UCH-1 (cell line): ENCODE data around the gene MROH9.

- RRBS, result no CpG with 5 or more reads among the region's 8 CpGs
These were observed 3.5 kb downstream of the PRRX1 start for GRCh38 chr1:170667480-170667871.

DNA sequence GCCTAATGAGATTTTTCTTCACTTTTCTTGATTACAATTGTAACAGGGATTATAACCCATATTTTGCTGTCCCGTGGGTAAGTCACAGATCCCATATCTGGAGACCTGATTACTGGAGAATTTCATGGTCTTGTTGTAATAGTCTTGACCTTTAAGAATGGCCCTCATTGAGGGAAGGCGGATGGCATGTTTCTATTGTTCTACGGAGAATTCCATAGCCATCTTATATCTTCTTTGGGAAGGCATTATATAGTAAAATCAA is 61.9 kb downstream of the PRRX1 start:
- RRBS, result no CpG with 5 or more reads among the region's 3 CpGs

GRCh38 chr1:170735618-170736128 is 71.7 kb downstream of the PRRX1 start:
- RRBS, result no CpG with 5 or more reads among the region's 2 CpGs

- RRBS, result no CpG with 5 or more reads among the region's 3 CpGs
These were observed at the start of gene MROH9 for GRCh38 chr1:170935199-170935730. TSS of gene MROH9 (plus strand) at chr1:170935534.

DNA sequence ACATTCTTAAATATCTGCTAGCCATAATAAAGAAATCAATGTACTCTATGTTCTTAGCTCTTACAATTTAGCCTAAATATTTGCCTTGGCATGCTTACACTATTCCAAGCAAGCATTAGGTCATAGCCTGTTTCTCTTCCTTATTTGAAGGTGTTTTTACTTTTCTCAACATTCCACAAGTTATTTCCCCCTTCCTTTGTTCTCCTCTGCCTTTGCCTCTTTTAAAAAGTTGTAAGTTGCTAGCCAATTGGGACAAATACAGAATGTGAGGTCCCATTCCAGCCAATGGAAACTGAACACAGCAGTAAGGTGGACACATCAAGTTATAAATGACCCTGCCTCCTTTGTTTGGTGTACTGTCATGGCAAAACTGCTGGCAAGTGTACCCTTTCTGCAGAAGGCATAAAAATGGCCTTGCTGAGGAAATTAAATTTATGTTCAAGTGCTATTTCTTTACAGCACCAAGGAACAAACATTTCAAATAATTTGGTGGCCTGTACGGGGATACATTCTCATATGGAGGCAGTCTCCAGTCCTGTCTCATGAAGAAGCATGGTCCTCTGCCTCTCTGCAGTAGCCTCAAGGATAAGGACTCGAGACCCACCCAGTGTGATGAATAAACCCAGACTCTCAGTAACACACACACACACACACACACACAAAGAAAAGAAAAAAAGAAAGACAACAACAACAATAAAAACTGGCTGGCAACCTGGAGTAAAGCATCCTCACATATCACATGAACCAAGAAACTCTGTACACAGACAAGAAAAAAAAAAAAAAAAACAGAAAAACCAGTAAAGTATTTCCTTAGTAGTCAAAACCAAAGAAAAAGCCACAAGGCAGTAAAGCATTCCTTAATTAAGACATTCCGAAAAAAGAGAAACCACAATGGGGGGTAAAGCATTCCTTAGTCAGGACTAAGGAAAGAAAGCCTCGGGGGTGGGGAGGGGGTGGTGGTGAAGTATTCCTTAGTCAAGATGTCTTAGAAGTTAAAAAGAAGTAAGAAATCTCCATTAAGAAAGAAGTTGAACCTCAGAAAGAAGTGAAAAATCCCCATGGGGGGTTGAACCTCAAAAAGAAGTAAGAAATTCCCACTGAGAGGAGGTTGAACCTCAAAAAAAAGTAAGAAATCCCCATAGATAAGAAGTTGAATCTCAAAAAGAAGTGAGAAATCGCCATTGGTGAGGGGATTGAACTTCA is 28.6 kb upstream of the FMO1 start:
- RRBS, result no CpG with 5 or more reads among the region's 5 CpGs

GRCh38 chr1:171321581-171322206 is 7.7 kb downstream of the FMO4 start:
- RRBS, result no CpG with 5 or more reads among the region's 4 CpGs

- RRBS, result no CpG with 5 or more reads among the region's 33 CpGs
These were observed 59.7 kb downstream of the FMO4 start for GRCh38 chr1:171373459-171374211.

DNA sequence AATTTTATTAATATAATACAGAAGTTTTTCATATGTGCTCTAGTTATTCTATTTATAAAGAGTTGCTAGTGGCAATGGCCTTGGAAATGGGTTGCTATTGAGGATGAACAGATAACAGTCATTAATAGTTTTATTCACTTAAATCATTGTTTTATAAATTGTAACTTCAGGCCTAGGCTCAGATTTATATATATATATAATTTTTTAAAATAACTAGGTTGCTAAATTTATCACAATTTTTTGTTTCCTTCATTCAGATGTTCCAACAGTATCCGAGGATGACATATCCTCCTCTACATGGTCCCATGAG is 36.5 kb downstream of the PRRC2C start:
- RRBS, result no CpG with 5 or more reads among the region's 1 CpG

DNA sequence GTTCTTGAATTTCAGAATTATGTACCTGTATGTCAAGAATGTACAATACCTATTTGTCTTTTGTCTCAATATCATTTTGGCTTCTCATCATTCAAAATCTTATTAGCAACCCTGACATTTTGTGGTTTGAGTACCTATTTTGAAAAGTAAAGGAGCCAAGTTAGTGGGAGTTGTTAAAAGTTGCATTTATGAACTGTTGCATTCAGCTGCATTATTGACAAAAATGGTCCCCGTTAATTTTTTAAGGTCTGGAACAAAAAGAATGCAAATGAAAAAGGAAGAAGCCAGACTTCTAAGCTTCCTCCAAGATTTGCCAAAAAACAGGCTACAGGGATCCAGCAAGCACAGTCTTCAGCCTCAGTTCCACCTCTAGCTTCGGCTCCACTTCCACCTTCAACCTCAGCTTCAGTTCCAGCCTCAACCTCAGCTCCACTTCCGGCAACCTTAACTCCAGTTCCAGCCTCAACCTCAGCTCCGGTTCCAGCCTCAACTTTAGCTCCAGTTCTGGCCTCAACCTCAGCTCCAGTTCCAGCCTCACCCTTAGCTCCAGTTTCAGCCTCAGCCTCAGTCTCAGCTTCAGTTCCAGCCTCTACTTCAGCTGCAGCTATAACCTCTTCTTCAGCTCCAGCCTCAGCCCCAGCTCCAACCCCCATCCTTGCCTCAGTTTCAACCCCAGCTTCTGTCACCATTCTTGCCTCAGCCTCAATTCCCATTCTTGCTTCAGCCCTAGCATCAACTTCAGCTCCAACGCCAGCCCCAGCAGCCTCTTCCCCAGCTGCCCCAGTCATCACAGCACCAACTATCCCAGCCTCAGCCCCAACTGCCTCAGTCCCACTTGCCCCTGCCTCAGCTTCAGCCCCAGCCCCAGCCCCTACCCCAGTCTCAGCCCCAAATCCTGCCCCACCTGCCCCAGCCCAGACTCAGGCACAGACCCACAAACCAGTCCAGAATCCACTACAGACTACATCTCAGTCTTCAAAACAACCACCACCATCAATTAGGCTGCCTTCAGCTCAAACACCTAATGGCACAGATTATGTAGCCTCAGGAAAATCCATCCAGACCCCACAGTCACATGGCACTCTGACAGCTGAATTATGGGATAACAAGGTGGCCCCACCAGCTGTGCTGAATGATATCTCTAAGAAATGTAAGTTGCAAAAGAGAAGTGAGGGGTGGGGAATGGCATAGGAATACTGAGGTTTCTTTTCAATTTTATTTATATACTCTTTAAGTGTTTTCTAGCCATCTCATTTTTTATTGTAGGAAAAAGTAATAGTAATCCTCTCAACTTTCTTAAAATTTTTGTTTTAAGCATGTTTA is 64.6 kb upstream of the MYOCOS start:
- RRBS, result no CpG with 5 or more reads among the region's 5 CpGs

GRCh38 chr1:171606313-171606838 is 15.7 kb upstream of the MYOCOS start:
- RRBS, result no CpG with 5 or more reads among the region's 7 CpGs

GRCh38 chr1:172109074-172110025 is 268.1 kb downstream of the DNM3 start:
- RRBS, result no CpG with 5 or more reads among the region's 7 CpGs

GRCh38 chr1:172393264-172393736 is 27.2 kb upstream of the C1orf105 start:
- RRBS, result no CpG with 5 or more reads among the region's 6 CpGs

DNA sequence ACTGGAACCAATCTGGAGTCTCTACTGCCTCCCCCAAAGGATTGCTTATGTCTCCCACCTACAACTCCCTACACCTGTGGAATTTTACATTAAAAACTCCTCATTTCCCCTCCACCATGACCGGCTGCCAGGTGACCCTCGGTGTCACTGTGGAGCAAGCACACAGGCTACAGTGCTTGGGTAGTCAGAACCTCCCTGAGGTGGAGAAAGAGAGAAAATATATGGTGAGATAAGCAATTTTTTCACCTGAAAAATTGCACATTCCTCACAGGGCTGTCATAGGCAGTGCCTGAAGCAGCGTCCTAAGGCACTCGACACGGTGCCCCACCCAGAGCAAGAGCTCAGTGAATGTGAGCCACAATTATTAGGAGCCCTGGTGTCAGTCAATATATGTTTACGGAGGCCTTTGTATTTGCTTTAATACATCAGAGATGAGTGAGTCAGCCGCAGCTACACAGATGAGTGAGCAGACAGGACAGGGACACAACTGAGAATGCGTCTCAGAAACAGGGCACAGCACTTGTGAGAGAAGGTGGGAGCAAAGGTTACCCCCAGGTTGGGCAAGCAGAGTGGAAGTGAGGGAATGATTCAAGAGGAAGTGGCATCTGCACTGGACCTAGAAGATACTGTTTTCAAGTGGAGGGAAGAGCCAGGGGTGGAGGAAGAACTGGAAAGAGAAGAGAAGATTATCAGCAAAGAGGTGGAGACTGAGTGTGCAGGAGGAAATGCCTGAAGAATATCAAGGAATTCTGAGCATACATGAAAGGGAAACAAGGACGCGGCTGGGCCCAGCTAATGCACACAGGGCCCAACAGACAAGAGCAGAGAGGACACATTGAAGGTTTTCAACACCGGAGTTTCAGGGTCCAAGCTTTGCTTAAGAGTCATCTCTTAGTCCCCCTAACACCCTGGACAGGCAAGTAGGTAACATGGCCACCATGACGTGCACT is 5.2 kb upstream of the PIGC start:
- RRBS, result no CpG with 5 or more reads among the region's 12 CpGs

DNA sequence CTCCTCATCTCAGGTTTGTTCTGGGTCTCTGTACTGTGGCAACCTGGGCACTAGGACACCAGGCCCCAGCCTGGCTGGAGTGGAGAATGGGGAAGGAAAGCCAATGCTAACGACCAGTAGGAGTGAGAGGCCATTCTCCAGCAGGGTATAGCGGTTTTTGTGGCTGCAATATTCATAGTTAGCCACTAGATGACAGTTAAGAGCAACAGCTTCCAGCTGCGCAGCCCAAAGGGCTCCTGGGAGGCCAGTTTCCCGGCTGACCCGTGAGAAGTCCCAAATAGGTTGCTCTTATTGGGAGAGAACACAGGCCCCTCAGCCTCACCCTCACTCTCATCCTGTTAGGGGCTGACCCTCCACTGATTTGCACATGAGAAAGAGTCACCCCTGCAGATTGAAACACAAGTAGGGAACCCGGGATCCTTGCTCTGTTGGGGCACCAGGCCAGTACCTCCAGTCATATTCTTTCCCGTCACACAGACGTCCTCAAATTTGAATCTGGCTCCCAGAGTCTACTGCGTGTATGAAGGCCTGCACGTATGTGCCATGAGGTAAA is 6.1 kb upstream of the PIGC start:
- RRBS, result no CpG with 5 or more reads among the region's 10 CpGs

DNA sequence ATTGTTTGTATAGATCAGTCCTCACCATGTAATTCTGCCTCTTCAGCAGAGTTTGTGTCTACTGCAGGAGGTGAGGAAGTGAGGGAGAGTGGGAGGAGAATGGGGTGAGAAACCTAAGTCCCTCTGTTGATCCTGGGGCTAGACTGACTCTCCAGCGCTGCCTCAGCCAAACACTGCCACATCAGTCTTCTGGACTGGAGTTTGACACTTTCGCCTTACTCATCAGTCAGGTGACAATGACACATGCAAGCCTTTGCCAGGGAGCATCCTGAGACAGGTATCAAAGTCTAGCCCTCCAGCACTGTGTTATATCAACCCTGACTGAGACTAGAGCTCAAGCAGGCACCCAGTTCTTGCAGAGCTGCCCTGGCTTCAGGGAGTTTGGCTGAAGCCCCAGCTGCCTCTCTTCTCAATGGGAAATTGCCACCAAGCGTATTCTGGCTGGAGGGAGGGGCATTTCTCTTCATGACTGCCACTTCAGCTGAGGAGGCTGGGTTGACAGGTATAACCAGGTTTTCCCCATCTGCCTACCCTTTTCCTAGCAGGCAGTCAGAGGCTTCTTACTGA is 33.2 kb upstream of the SUCO start:
- RRBS, result no CpG with 5 or more reads among the region's 3 CpGs

GRCh38 chr1:172704070-172704386 is 45.1 kb downstream of the FASLG start:
- RRBS, result no CpG with 5 or more reads among the region's 1 CpG

DNA sequence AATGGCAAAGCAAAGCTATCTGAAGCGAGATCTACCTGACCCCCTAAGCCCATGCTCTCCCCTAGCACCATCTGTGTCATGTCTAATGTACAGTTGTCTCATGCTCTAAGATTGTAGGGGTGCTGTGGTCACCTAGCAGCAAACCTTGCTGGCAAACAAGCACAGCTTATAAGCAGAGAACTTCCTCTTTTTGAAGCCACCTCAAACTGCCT is 66.0 kb downstream of the FASLG start:
- RRBS, result no CpG with 5 or more reads among the region's 1 CpG

GRCh38 chr1:172986587-172987207 is 64.0 kb downstream of the TNFSF18 start:
- RRBS, result no CpG with 5 or more reads among the region's 22 CpGs

- RRBS, result no CpG with 5 or more reads among the region's 4 CpGs
These were observed 16.6 kb downstream of the TNFSF4 start for GRCh38 chr1:173190440-173191003.

DNA sequence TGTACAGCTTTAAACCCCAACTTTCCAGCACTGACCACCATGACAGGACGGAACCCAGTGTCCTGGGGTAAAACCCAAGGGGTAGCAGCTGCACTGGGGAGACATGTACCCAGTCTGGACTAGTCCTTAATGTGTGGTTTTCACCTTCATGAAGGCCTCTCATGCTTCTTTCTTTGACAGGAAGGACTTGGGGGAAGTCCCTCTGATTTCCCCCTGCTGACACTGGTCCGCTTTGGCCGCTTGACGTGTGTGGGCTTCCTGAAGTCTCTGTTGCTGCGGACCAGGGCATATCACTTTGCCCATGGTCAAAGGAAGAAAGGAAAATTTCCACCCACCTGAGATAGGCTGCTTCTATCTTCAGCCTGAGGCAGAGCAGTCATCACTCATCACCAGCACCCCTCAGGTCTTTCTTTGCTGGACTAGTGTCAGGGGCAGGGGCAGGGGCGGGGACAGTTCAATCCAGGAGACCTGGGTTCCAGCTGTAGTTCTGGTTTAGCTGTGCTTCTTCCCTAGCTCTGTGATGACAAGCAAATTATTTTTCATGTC is 66.2 kb upstream of the PRDX6 start:
- RRBS, result no CpG with 5 or more reads among the region's 6 CpGs